ENCODE data around the genes TIMP2, ENGASE, CBX8 and CBX4.

DNA sequence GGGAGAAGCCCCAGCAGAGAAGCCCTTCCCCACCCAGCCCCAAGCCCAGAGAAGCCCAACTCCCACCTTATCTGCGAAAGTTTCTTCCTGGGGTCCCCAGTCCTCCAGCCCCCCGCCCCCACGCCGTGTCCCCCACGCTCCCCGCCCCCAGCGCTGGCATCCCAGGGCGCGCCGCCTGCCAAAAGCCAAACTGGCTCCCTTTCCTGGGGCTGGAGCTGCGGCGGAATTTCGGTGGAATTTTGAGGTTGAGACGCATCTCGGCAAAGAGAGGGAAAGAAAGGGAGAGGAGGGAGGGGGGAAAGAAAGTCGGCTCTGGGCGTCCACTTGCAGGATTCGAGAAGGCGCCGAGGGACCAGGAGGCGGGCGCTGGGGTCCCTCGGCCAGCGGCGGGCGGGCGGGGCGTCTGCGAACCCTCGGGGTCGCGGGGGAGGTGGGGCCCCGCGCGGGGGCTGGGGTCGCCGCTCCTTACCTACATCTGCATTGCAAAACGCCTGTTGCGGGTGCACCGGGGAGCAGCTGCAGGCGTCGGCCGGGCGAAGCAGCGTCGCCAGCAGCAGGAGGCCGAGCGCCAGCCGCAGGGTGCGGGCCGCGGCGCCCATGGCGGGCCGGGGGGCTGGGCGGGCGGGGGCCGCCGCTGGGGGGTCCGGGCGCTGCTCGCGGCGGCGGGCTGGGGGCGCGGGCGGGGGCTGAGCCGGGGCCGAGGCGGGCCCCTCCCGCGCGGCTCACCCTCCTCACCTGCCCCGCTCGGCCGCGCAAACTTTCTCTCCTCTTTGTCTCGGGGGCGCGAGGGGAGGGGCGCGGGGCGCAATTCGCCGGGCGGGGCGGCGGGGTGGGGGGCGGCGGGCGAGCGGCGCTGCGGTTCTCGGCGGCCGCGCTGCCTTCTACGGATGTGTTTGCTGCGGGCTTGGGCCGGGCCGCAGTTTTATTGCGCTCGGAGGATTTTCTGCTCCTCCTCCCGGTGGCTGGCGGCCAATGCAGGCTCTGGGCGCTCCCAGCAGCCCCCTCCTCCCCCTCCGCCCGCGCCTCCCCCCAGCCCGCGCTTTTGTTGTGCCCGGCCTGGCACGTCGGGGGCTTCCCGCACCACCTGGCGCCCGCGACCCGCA, at the start of gene TIMP2:
Gene TIMP2, minus strand, starts transcription at position 898 of the 1,103 bp plus-strand sequence.
- RRBS, result 2% methylated on average over 40 of the region's 121 CpGs

GRCh38 chr17:78947283-78948049, 22.3 kb upstream of the TIMP2 start:
- RRBS, result no CpG with 5 or more reads among the region's 16 CpGs

DNA sequence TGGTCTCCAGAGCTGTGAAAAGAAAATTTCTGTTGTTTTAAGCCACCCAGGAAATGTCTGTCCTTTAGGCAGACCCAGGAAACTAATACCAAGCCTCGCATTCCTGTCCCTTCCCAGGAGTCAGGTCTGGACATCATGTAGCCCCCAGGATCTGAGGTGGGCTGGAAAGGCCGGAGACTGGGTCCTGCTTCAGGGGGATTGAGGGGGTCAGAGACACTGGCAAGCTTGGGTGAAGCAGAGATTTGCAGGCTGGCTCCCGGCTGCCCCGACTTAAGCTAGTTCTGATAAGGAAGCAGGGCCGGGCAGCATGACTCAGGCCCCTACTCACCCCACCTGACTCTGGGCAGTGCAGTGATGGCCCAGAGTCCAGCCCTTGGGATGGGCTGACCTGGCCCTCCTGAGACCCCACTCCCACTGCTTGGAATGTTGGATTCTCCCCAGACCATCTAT, 21.3 kb downstream of the LGALS3BP start:
- RRBS, result 69% methylated on average over 2 of the region's 5 CpGs

DNA sequence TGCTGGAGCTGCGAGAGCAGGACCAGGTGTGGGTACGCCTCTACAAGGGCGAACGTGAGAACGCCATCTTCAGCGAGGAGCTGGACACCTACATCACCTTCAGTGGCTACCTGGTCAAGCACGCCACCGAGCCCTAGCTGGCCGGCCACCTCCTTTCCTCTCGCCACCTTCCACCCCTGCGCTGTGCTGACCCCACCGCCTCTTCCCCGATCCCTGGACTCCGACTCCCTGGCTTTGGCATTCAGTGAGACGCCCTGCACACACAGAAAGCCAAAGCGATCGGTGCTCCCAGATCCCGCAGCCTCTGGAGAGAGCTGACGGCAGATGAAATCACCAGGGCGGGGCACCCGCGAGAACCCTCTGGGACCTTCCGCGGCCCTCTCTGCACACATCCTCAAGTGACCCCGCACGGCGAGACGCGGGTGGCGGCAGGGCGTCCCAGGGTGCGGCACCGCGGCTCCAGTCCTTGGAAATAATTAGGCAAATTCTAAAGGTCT, 24.0 kb downstream of the C1QTNF1 start:
- RRBS, result no CpG with 5 or more reads among the region's 34 CpGs

DNA sequence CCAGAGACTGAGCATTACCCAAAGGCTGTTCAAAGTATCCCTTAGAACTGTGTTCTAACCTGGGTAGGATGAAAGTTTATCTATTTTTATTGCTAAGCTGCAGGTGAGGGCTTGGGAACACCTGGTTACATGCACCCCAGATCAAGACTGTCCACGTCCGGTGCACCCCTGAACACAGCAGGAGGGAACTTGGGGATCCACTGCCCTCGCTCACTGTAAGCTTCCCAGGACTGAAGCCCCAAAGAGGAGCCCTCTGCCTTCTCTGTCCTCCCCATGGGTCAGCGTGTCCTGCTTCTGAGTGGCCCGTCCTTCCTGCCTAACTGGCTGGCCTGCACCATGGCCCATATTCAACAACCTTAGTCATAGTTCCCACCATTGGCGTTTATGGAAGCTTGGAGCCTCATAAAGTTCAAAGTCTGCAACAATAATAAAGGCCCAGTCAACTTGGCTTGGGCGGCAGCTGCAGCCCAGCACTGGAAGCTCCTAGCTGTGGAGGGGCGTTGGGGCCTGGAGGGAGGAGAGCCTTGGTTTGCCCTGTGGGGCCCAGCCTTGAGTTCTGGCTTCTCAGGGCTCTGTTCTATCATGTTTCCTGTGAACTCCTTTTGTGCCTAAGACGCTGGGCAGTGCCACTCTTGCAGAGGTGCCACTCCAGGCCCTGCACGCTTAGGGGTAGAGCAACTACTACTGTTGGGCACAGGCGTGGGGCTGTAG, 1.1 kb upstream of the ENGASE start:
- RRBS, result no CpG with 5 or more reads among the region's 11 CpGs

- RRBS, result under 1% methylated on average over 53 of the region's 82 CpGs
These were observed at the start of gene ENGASE for GRCh38 chr17:79074505-79075229. Gene ENGASE (plus strand): TSS chr17:79074824.

- RRBS, result 17% methylated on average over 4 of the region's 16 CpGs
These were observed 2.1 kb upstream of the ENPP7 start for GRCh38 chr17:79728569-79729069.

GRCh38 chr17:79741877-79742369, 11.2 kb downstream of the ENPP7 start:
- RRBS, result 2% methylated on average over 8 of the region's 33 CpGs

DNA sequence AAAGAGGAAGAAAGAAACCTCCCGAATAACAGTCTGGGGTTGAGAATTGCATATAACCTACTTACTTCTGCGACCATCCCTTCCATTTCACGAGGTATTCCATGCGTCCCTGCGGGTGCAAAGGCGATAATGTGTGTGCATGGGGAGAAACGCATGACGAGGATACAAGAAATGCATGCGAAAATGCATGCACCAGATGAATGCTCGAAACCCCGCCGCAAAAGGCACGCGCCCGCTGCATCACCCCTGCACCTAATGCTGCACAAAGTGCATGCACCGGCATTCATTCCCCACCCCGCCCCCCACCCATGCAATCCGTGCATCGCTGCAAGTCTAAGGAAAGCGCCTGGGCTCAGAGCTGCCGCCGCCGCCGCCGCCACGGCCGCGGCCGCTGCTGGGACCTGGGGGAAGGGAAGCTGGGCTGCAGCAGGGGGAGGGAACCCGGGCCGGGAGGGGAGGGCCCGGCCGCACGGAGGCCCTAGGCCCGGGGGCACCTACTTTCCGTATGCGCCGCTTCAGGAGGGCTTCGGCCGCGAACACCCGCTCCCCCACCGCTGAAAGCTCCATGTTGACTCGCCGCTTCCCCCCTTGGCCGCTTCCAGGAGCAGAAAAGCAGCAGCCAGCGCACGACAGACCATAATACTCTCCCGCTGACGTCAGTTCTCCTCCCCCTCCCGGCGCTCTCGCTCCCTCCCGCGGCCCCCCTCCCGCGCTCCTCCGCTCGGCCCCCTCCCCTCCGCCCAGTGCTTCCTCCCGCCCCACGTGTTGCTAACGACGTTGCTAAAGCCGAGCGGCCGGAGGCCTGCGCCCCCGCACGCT, at the start of gene CBX8:
Gene CBX8, minus strand, starts transcription at position 646 of the 819 bp plus-strand sequence.
- RRBS, result no CpG with 5 or more reads among the region's 70 CpGs

DNA sequence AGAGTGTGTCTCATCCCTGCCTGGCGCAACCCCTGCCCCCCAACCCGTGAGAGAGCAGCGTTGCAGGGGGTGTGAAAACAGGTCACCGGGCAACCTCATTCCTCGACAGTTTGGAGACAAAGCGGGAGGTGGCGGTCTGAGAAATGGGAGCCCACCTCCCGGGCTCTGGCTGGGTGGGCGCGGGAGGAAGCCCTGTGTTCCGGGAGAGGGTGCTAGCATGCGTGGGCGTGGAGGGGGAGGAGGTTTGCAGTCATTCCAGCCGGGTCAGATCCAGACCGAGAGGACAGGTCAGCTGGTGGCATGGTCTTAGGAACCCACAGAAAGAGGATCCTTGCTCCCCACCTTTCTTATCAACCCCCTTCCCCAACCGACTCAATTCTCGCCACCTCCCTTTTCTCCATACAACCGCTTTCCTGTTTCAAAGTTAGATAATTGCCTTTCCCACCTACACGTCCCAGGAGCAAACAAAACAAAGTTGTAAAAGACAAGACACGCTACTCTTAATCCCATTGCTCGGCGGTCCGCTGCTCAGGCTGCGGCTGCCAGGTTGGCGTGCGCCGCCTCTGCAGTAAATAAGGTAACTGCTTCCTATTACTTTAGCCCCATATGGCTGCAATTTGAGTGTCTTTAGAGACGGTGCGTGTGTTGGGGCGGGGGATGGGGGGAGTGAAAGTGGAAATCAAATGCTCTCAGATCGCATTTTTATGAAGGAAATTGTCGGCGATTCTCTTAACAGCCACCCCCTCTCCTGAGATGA, 3.4 kb upstream of the CBX8 start:
- RRBS, result 5% methylated on average over 10 of the region's 33 CpGs

DNA sequence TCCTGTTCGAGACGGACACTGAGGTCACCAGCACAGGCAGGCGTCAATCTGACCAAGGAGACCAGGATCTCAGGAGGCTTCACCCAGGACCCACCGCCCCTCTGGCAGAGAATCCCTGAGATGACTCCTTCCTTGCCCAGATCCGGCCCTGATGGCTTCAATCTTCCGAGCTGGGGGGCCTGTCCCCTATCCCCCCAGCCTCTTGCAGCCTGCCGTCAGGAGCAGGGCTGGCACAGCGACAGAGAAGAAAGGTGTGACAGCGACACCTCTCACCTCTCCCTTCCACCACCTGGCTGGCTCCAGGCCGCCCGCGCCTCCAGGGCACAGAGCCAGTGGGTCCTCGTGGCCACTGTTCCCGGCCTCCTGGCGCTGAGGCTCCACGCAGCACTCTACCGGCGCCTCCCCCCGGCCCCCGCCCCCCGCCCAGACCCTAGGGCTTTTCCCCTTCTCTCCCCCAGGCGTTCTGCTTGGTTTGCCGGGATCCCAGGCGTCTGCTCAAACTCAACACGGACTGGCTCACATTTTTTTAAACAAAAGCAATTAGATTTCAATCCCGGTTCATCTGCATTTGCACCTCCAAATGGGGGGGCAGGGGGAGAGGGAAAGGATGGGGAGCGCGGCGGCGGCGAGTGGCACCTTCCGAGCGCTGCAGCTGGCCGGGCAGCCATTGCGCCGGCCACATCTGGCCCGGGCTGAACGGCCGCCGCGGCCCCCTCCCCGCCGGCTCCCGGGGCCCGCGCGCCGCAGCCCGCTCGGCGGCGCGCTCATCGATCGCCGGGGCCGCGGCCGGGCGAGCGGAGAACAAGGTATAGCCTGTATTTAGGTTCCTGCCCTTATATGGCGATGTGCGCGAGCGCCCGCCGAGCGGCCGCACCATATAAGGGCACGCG, 12.8 kb upstream of the CBX8 start:
- RRBS, result 1% methylated on average over 34 of the region's 71 CpGs

DNA sequence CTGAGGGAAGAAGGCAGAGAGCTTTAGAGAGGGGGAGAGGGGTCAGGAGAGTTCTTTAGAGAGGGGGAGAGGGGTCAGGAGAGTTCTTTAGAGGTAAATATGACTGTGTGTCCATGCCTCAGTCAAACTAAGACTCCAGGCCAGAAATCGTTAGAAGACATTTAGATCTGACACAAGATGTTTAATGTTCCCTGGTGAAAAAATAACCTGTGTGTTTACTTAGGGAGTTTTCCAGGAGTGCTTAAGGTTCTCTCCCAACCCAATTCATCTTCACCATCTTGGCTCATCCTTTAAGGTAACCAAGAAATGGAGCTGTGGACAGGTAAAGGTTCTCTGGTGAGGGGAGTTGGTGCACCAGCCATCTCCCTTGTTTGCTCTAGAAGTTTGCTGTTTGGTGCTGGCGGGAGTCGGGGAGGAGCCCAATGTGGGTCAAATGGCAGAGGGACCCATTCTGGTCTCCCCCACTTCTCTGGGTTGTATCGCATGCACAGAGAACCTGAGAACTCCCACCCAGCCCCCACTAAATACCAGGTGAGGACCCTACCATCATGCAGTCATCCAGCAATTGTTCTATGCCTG, 9.7 kb downstream of the CBX4 start:
- RRBS, result no CpG with 5 or more reads among the region's 4 CpGs

GRCh38 chr17:79839366-79839514, at the start of gene CBX4:
Gene CBX4 (minus strand): TSS chr17:79839440.
- RRBS, result under 1% methylated on average over 4 of the region's 23 CpGs

- RRBS, result 1% methylated on average over 43 of the region's 84 CpGs
These were observed 509 bp upstream of the CBX4 start for GRCh38 chr17:79839515-79840383.

- RRBS, result no CpG with 5 or more reads among the region's 10 CpGs
These were observed 13.3 kb upstream of the CBX4 start for GRCh38 chr17:79852396-79853157.

DNA sequence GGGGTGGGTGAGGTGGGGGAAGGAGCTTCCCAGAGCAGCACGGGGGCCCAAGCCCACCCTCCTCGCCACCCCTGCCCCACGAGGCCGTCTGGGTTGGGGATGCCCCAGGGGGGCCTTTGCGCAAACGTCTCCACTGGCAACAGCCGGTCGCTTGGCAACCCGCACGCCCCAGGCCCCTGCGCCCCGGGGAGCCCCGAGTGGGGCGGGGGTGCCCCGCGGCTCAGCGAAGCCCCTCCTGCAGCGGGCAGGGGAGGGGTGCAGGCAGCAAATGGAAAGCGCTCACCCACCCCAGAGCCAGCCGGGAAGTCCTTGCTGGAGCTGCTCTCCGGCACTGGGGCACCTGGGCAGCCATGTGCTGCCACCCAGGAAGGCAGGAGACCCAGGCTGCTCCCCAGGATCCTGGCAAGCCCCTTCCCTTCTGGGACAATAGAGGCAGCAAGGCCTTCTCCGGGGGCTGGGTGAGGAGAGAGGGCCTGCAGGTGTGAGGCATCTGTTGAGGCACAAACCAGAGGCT, 80.7 kb upstream of the CBX4 start:
- RRBS, result 37% methylated on average over 12 of the region's 22 CpGs

GRCh38 chr17:79933876-79934189, 94.6 kb upstream of the CBX4 start:
- RRBS, result 33% methylated on average over 7 of the region's 12 CpGs

DNA sequence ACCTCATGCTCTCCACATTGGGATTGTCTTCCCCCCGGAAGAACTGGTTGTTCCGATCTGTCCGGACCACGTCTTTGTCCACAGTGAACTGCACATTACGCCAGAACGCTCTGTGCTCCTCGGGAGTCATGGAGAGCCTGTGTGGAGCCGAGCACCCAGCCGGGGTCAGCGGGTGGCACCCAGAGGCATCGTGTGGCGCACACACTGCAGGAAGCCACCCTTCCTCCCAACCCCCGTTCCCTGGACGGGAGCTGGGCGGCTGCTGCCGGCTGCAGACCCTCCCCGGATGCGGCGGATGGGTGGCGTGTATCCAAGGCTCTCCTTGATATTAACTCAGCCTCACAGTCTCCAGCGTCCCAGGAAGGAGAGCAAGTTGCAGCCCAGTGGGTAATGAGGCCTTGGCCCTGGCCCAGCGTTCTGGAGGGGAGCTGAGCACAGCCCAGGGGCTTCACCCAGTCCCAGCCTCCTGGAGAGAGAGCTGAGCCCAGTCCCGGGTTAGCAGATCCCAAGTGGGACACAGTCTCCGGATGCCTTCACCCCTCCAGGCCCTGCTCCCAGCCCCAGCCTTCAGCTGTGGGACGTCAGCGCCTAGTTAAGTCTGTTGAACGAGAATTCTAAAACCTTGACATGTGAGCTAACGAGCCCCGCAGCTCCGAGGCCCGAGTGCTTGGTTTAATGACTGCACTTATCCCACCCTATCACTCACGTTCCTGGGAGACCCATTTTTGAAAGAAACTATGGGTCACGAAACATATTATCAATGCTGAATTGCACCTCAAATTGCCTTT, 86.6 kb downstream of the TBC1D16 start:
- RRBS, result 89% methylated on average over 10 of the region's 33 CpGs

- RRBS, result 36% methylated on average over 9 of the region's 22 CpGs
These were observed 83.7 kb downstream of the TBC1D16 start for GRCh38 chr17:79951843-79952406.

- RRBS, result 93% methylated on average over 7 of the region's 32 CpGs
These were observed 57.7 kb downstream of the TBC1D16 start for GRCh38 chr17:79977882-79978466.

Measured in epithelial cell of prostate (primary cell).